Spleen (tissue), 7 donors: ENCODE measurements around a stretch of chr6.

- PRO-cap, 4 experiments, result peak in 1 of 4 experiments; most common plus-strand start chr6:13303929 (in 1); most common minus-strand start chr6:13303792 (in 1)
- RAMPAGE, long total RNA, 4 experiments, result no peak in any of the 4 experiments
Observed at GRCh38 chr6:13303562-13304098, 24.7 kb downstream of the TBC1D7 start.

DNA sequence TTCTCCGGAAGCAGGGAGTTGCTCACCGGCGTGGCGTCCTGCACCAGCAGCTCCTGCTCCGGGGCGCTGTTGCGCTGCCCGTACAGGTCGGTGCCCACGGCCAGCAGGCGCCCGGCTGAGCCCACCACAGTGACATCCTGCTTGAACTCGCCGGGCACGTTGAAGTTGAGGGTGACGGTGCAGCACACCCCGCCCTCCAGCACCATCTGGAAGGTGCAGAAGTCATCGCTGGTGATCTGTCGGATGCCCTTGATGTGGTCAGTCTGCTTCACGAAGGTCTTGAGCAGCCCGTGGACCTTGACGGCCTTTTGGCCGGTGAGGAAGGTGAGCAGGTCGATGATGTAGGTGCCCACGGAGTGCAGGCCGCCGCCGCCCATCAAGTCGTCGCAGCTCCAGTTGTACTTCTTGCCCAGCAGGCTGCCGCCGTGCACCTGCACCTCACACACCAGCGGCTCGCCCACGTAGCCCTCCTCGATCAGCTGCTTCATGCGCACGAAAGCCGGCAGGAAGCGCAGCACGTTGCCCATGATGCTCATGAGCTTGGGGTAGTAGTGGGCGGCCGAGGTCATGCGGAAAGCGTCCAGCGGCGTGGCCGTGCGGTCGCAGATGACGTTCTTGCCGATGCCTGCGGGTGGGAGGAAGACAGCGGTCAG is 36.8 kb upstream of the TBC1D7 start:
- PRO-cap, 4 experiments, result no peak in any of the 4 experiments
- RAMPAGE, long total RNA, 4 experiments, result no peak in any of the 4 experiments

DNA sequence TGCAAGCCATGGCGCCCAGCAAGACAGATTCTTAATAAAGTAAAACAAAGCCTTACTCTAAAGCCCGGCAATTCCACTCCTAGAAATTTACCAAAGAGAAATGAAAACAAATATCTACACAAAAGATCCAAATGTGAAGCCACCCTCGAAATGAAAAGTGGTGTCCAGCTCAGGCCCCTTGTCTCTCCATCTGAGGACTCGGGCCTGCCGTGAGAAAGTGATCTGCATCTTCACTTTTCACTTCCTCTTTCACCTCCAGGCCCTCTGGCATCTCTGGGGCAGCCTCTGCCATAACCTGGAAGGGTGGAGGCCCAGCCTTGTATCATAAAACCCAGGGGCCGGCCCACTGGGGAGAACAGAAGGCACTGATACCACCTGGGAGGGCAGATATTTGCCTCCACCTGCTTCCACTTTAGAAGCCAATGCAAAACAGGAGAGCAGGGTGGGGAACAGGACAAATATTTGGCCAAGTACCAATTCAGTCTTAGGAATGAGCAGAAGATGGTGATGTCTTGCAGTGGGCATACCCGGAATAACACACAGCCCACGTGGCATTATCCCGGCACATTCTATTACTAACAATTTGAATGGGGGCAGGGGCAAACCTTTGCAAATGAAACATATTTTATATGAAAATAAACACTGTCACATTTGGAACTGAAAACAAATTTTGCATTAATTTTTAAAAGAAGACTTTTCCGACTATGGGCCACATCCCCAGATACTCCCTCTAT is 69.0 kb upstream of the TBC1D7 start:
- PRO-cap, 4 experiments, result peak in 2 of 4 experiments; most common minus-strand start position 192 of the sequence (in 2)
- RAMPAGE, long total RNA, 4 experiments, result no peak in any of the 4 experiments

- PRO-cap, 4 experiments, result no peak in any of the 4 experiments
- RAMPAGE, long total RNA, 4 experiments, result no peak in any of the 4 experiments
Observed at GRCh38 chr6:13413952-13414703, 73.3 kb downstream of the GFOD1 start.

- PRO-cap, 4 experiments, result peak in 1 of 4 experiments; most common minus-strand start chr6:13434948 (in 1)
- RAMPAGE, long total RNA, 4 experiments, result no peak in any of the 4 experiments
Observed at GRCh38 chr6:13434771-13435231, 52.6 kb downstream of the GFOD1 start.

DNA sequence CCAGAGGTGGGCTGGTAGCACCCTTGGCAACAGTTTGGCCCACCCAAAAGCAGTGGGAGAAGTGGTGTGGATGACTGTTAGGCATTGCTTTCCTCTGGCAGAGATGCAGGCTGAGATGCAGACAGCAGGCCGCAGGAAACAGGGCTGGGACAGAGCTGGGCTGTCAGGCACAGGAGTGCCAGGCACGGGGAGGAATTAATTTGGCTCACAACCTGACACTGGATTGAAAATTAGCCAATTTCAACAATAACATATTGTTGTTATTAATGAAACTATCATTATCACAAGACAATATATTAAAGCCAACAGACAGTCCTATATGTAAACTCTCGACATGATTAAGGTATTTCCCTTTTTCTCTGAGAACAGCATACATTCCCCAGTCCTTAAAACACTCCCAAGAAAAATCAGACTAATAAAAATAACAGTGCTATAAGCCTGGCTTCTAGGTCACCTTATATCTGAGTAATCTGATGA is 15.6 kb upstream of the SIRT5 start:
- PRO-cap, 4 experiments, result peak in 1 of 4 experiments; most common plus-strand start position 100 of the sequence (in 1)
- RAMPAGE, long total RNA, 4 experiments, result no peak in any of the 4 experiments

- PRO-cap, 4 experiments, result no peak in any of the 4 experiments
- RAMPAGE, long total RNA, 4 experiments, result no peak in any of the 4 experiments
Observed at GRCh38 chr6:13573521-13573703, 989 bp upstream of the SIRT5 start.

- PRO-cap, 4 experiments, result peak in 3 of 4 experiments; most common plus-strand start chr6:13573862 (in 2); most common minus-strand start chr6:13573816 (in 1)
- RAMPAGE, long total RNA, 4 experiments, result no peak in any of the 4 experiments
Observed at GRCh38 chr6:13573704-13574022, 738 bp upstream of the SIRT5 start.

GRCh38 chr6:13644463-13644908 is 29.4 kb downstream of the NOL7 start:
- PRO-cap, 4 experiments, result no peak in any of the 4 experiments
- RAMPAGE, long total RNA, 4 experiments, result no peak in any of the 4 experiments

DNA sequence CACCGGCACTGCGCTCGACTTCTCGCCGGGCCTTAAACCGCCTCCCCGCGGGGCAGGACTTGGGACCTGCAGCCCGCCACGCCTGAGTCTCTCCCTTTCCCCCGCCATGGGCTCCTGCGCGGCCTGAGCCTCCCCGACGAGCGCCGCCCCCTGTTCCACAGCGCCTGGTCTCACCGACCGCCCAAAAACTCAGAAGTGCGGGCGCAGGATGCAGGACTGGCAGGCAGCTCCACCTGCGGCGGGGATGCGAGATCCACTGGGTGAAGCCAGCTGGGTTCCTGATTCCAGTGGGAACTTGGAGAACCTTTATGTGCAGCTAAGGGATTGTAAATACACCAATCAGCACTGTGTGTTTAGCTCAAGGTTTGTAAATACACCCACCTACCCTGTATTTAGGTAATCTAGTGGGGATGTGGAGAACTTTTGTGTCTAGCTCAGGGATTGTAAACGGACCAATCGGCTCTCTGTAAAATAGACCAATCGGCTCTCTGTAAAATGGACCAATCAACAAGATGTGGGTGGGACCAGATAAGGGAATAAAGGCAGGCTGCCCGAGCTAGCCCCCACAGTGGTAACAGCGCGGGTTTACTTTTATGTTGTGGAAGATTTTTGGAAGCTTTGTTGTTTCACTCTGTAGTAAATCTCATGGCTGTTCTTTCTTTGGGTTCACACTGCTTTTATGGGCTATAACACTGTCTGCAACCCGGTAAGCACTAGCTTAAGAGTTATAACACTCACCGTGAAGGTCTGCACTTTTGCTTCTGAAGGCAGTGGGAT is 31.9 kb upstream of the RANBP9 start:
- PRO-cap, 4 experiments, result no peak in any of the 4 experiments
- RAMPAGE, long total RNA, 4 experiments, result no peak in any of the 4 experiments

GRCh38 chr6:13802115-13802597 is 12.2 kb downstream of the MCUR1 start:
- PRO-cap, 4 experiments, result no peak in any of the 4 experiments
- RAMPAGE, long total RNA, 4 experiments, result start-site peak on the minus strand in 1 of 4 experiments, at chr6:13802246-13802306 at its widest, 16 reads per replicate

GRCh38 chr6:13859747-13860331 is 45.5 kb upstream of the MCUR1 start:
- PRO-cap, 4 experiments, result no peak in any of the 4 experiments
- RAMPAGE, long total RNA, 4 experiments, result no peak in any of the 4 experiments

DNA sequence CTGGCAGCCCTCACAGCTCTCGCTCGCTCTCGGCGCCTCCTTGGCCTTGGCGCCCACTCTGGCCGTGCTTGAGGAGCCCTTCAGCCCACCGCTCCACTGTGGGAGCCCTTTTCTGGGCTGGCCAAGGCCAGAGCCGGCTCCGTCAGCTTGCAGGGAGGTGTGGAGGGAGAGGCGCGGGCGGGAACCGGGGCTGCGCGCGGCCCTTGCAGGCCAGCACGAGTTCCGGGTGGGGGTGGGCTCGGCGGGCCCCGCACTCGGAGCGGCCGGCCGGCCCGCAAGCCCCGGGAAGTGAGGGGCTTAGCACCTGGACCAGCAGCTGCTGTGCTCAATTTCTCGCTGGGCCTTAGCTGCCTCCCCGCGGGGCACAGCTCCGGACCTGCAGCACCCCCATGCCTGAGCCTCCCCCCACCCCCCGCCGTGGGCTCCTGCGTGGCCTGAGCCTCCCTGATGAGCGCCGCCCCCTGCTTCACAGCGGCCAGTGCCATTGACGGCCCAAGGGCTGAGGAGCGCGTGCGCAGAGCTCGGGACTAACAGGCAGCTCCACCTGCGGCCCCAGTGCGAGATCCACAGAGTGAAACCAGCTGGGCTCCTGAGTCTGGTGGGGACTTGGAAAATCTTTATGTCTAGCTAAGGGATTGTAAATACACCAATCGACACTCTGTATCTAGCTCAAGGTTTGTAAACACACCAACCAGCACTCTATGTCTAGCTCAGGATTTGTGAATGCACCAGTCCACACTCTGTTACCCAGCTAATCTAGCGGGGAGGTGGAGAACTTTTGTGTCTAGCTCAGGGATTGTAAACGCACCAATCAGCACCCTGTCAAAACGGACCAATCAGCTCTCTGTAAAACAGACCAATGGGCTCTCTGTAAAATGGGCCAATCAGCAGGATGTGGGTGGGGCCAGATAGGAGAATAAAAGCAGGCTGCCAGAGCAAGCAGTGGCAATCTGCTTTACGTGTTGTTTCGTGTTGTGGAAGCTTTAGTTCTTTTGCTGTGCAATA is 93.4 kb downstream of the RNF182 start:
- PRO-cap, 4 experiments, result no peak in any of the 4 experiments
- RAMPAGE, long total RNA, 4 experiments, result no peak in any of the 4 experiments

GRCh38 chr6:14223008-14223387 is 105.4 kb downstream of the CD83 start:
- PRO-cap, 4 experiments, result no peak in any of the 4 experiments
- RAMPAGE, long total RNA, 4 experiments, result no peak in any of the 4 experiments

DNA sequence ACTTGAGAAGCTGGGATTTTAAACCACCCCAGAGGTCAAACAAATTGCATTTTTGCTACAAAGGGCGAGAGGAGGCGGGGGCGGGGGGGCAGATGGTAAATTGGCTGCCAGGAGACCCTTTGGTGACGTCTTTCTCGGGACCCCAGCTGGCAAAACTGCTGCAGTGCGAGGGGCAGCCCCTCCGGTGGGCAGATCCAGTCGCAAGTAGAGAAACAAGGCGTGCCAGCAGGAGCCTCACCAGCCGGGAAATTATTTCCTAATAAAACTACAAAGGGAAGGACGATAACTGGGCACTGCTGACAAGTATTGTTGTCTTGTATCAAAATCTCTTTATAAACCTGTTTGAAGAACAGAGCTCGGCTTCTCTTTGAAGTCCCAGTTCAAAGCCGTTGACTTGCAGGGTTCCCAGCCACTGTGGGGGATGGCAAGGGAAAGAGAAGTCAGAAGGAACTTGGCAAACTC is 504.4 kb downstream of the CD83 start:
- PRO-cap, 4 experiments, result no peak in any of the 4 experiments
- RAMPAGE, long total RNA, 4 experiments, result no peak in any of the 4 experiments

GRCh38 chr6:14638799-14639737 is 521.5 kb downstream of the CD83 start:
- PRO-cap, 4 experiments, result peak in 2 of 4 experiments; most common plus-strand start chr6:14638974 (in 1); most common minus-strand start chr6:14638922 (in 1)
- RAMPAGE, long total RNA, 4 experiments, result no peak in any of the 4 experiments

GRCh38 chr6:14729591-14730022 is 516.3 kb upstream of the JARID2 start:
- PRO-cap, 4 experiments, result peak in 3 of 4 experiments; most common plus-strand start chr6:14729759 (in 1); most common minus-strand start chr6:14729780 (in 2)
- RAMPAGE, long total RNA, 4 experiments, result start-site peak on the minus strand in 1 of 4 experiments, at chr6:14729569-14729780 at its widest, 11 reads per replicate

- PRO-cap, 4 experiments, result no peak in any of the 4 experiments
- RAMPAGE, long total RNA, 4 experiments, result no peak in any of the 4 experiments
Observed at GRCh38 chr6:14790098-14790461, 455.8 kb upstream of the JARID2 start.

GRCh38 chr6:14889623-14890003 is 356.3 kb upstream of the JARID2 start:
- PRO-cap, 4 experiments, result no peak in any of the 4 experiments
- RAMPAGE, long total RNA, 4 experiments, result no peak in any of the 4 experiments

- PRO-cap, 4 experiments, result no peak in any of the 4 experiments
- RAMPAGE, long total RNA, 4 experiments, result no peak in any of the 4 experiments
Observed at GRCh38 chr6:15148140-15148814, 97.6 kb upstream of the JARID2 start.